ENCODE data around the gene ERO1B.

DNA sequence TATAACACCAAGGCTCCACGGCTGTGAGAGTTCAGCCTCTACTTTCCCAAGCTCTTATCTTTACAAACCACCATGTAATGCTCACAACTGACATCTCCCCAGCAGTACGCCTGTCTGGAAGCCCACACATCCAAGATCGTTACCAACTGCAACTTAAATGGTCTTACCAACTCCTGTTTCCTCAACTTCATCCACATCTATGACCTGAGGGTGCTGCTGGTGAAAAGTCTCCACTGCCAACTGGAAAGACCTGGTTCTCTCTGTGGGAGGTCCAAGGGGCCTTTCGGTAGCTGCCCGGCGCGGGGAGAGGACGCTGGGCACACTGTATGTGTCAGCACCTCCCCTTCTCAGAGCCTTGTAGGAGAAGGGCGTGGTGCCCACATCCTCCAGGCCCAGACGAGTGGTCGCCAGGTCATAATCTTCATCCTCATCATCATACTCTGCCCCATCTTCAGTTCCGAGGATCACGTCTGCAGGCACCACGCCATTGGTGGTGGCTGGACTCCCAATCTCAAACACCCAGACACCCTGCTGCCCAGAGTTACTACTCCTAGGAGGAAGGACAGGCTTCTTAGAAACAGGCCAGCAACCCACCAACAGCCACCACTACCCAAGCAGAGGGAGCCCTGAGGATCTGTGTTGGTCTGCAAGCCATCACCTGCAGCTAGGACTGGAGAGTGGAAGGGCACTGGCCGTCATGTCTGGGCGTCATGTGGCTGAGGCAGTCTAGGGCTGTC is 23.0 kb downstream of the NID1 start:
- PRO-cap, 2 experiments: no peak in any of the 2 experiments

DNA sequence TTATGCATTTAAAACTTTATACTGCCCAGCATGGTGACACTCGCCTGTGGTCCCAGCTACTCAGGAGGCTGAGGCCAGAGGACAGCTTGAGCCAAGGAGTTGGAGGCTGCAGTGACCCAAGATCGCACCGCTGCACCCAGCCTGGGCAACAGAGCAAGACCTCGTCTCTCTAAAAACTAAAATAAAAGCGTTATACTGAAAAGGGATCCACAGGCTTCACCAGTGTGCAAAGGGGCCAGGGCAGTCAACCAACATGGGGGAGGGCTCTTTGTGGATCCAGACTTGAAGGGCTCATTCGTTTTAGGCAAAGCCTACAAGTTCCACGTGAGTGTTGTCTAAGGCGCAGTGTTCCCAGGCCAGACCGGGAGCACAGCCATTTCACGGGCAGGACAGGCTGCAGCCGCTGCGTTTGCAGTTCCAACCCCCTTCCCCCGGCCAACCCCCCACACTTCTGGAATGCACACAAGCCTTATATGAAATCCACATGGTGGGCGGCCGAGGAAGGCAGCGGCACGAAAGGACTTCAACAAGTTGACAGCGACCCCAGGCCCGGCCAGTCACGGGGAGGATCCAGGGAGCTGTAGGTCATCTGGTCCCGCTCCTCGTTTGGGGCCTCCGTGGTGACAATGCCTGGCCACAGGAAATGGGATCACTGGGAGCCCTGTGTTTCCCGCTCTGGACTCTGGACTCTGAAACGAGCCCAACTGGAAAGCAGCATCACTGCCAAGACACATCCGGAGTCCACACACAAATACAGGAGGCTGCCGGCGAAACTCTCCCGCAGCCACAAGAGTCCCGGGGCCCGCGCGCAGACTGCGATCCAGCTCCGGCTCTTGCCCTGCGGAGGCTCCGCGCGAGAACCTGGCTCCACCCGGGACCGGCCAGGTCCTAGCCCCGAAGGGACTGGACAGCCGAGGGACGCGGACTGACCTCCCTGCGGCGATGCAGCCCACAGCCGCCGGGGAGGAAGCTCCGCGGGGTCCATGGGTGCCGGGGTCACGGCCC is 970 bp downstream of the NID1 start:
- PRO-cap, 2 experiments: peak in 2 of 2 experiments; most common plus-strand start position 377 of the sequence (in 2); most common minus-strand start position 691 of the sequence (in 2)

GRCh38 chr1:236065671-236066078 is 785 bp upstream of the NID1 start:
- PRO-cap, 2 experiments: no peak in any of the 2 experiments

GRCh38 chr1:236066079-236066608 is 1.3 kb upstream of the NID1 start:
- PRO-cap, 2 experiments: peak in 1 of 2 experiments; most common plus-strand start chr1:236066278 (in 1); most common minus-strand start chr1:236066246 (in 1)

DNA sequence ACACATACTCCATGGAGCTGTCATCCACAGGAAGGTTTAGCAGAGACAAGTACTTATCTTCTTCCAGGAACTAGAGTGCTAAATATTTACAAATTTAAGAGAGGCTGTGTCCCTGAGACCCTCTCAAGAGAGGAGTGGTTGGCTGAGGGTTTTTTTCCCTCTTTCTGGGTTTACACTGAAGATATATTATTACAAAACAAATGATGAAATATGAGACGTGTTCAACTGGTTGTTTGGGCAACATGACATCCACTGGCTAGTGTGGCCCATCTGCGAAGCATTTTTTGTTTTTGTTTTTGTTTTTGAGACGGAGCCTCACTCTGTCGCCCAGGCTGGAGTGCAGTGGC is 25.9 kb upstream of the NID1 start:
- PRO-cap, 2 experiments: no peak in any of the 2 experiments

GRCh38 chr1:236144536-236145310 is 2.4 kb downstream of the GPR137B start:
- PRO-cap, 2 experiments: no peak in any of the 2 experiments

GRCh38 chr1:236159672-236160167 is 17.4 kb downstream of the GPR137B start:
- PRO-cap, 2 experiments: no peak in any of the 2 experiments

- PRO-cap, 2 experiments: no peak in any of the 2 experiments
Observed at GRCh38 chr1:236174196-236174970, 32.0 kb downstream of the GPR137B start.

DNA sequence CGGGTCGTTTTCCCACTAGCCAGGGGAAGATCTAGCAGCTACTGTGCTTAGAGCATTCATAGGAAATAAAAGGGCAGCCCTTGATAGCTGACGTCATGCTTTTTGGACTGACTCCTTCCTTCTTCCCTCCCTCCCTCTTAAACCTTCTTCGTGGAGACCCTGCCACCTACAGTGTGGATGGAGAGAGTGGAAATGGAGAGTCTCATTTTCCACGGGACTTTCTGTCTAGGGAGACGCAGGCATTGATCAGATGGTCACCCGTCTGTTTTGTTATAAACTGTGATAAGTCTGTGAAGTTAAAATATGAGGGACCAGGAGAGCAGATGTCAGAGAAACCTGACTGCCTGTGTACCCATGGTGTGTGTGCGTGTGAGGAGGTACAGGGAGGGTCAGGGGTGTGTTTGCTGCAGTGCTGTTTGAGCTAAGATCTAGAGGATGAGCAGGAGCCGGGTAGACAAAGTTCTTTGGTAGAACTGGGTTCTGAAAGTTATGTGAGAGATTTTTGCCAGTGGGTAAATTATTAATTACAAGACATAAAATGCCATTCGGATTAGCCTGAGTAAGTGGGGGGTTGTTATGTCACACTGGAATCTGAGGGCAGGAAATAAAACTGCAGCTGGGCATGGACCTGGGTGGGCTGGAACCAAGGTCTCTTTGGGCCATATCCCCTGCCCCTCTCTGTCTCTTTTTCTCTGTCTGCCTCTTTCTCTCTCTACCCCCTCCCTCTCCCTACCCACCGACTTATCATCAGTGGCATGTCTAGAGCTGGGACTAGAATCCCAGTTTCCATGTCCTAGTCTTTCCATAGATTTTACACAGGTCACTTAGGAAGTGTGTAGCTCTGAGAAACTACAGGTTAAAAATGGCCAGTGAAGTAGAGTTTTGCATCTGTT is 34.5 kb downstream of the GPR137B start:
- PRO-cap, 2 experiments: no peak in any of the 2 experiments

GRCh38 chr1:236206311-236206745 is 64.0 kb downstream of the GPR137B start:
- PRO-cap, 2 experiments: no peak in any of the 2 experiments

- PRO-cap, 2 experiments: peak in 2 of 2 experiments; most common plus-strand start chr1:236282095 (in 1); most common minus-strand start chr1:236281958 (in 2)
Observed at GRCh38 chr1:236281835-236282911, at the start of gene ERO1B. TSS of gene ERO1B (minus strand) at chr1:236281958.

DNA sequence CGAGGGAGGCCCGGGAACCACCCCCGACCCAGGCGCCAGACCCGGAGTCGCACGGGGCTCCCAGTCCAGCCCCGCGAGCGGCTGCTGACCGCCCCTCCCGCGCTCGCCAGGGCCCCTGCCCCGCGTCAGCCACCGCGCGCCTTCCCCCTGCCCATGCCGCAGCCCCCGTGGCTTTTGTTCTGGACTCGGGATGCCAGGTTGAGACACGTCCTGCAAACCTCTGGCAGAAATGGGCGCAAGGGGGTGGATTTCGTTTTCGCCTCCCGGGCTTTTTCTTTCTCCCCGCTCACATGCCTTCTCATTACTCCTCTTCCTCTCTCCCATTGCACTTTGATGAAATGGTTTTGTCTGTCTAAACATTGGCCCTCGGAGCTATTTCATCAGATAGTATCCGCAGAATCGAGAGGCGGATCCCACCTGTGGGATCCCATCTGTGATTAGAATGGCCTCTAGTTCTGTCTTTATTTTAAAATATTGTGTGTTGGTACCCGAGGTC is 1.7 kb downstream of the EDARADD start:
- PRO-cap, 2 experiments: no peak in any of the 2 experiments

- PRO-cap, 2 experiments: no peak in any of the 2 experiments
Observed at GRCh38 chr1:236687742-236687990, 1.4 kb downstream of the ACTN2 start.

GRCh38 chr1:236718682-236719089 is 32.4 kb downstream of the ACTN2 start:
- PRO-cap, 2 experiments: no peak in any of the 2 experiments

GRCh38 chr1:236727040-236727782 is 40.9 kb downstream of the ACTN2 start:
- PRO-cap, 2 experiments: no peak in any of the 2 experiments

DNA sequence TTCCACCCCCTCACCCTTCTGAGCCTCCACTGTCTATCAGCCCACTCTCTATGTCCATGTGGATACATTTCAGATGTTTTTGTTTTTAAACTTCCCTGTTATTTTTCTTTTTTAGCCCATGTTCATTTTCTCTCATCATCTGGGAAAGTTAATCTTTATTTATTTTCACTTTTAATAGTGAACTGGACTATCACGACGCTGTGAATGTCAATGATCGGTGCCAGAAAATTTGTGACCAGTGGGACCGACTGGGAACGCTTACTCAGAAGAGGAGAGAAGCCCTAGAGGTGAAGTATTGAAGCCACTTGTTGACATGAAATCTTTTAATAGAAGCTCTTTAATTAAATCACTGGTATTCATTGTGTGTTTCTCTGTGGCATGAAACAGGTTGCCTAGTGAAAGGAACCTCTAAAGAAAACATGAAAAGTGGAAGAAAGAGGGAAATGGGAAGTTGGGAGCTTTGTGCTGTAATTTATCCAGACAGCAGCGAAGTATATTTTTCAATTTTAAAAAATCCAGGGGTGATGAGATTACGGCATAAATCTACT is 47.5 kb upstream of the MTR start:
- PRO-cap, 2 experiments: no peak in any of the 2 experiments

GRCh38 chr1:236753492-236754113 is 41.5 kb upstream of the MTR start:
- PRO-cap, 2 experiments: peak in 1 of 2 experiments; most common plus-strand start chr1:236753806 (in 1); most common minus-strand start chr1:236753658 (in 1)

GRCh38 chr1:236816336-236816573 is 21.2 kb downstream of the MTR start:
- PRO-cap, 2 experiments: no peak in any of the 2 experiments

GRCh38 chr1:237007106-237007888 is 3.1 kb upstream of the MT1HL1 start:
- PRO-cap, 2 experiments: no peak in any of the 2 experiments

DNA sequence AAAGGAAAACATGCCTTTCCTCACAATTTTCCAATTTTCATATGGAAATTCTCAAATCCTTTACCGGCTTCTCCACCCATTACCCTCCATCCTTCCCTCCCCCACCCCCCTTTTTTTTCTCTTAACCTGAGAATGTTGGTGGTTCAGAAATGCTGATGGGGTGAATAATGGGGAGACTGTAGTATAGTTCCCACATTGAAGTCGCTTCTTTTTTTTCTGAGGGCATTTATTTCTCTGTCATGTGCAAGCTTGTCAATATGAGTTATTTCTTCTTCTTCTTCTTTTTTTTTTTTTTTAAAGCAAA is 2.6 kb downstream of the RYR2 start:
- PRO-cap, 2 experiments: peak in 1 of 2 experiments; most common plus-strand start position 127 of the sequence (in 1)